Endothelial cell of umbilical vein (primary cell): ENCODE measurements around a stretch of chr20.

GRCh38 chr20:61492644-61493181 lies 240.7 kb downstream of the CDH4 start:
- PRO-cap: no peak
CAGE:
- cytosol, long polyA minus RNA: no peak
- cytosol, long polyA plus RNA: no peak
- long polyA plus RNA: no peak
- nucleus, long polyA minus RNA: no peak
- nucleus, long polyA plus RNA: no peak

- PRO-cap: no peak
CAGE:
- cytosol, long polyA minus RNA: no peak
- cytosol, long polyA plus RNA: no peak
- long polyA plus RNA: no peak
- nucleus, long polyA minus RNA: no peak
- nucleus, long polyA plus RNA: no peak
Observed at GRCh38 chr20:61602816-61603191, 350.7 kb downstream of the CDH4 start.

DNA sequence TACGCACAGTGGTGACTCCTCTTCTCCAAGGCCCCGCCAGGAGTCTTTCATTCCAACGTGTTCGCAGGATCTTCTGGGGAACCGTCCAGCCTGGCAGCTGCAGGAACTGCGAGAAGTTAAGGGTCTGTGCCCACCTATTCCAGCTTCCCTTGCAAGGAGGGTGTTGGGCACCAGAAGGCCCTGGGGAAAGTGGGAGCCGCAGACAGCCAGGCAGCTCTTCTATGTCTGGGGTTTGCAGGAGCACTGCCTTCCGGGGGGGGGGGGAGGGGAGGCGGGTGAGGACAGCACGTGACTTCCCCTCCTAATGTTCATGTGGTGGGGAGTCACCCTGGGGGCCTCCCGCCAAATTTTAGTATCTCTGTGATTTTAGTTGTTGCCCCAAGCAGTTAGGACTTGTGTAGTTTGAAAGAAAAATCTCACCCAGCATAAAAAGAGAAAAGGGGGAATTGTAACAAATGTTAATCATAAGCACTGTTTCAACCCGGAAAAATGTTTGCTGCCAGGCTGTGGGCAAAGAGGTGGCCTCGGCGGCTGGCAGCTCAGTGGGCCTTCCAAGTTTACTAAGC lies 2.2 kb upstream of the TAF4 start:
- PRO-cap: no peak
CAGE:
- cytosol, long polyA minus RNA: no peak
- cytosol, long polyA plus RNA: no peak
- long polyA plus RNA: no peak
- nucleus, long polyA minus RNA: no peak
- nucleus, long polyA plus RNA: no peak

- PRO-cap: no peak
CAGE:
- cytosol, long polyA minus RNA: no peak
- cytosol, long polyA plus RNA: no peak
- long polyA plus RNA: no peak
- nucleus, long polyA minus RNA: no peak
- nucleus, long polyA plus RNA: no peak
Observed at GRCh38 chr20:62129675-62130063, 7.4 kb downstream of the LSM14B start.

DNA sequence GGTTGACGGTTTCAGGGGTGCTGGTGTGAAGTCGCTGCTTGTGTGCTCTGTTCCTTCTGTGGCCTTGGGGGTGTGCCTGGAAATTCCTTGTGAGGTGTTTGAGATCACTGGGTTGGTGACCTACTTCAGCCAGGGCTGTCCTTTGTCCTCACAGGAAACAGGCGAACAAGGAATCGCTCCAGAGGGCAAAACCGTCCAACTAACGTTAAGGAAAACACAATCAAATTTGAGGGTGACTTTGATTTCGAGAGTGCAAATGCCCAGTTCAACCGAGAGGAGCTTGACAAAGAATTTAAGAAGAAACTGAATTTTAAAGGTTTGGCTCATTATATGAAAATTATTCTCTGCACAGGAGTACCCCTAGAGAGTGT lies 8.1 kb downstream of the LSM14B start:
- PRO-cap: no peak
CAGE:
- cytosol, long polyA minus RNA: no peak
- cytosol, long polyA plus RNA: no peak
- long polyA plus RNA: no peak
- nucleus, long polyA minus RNA: no peak
- nucleus, long polyA plus RNA: no peak

DNA sequence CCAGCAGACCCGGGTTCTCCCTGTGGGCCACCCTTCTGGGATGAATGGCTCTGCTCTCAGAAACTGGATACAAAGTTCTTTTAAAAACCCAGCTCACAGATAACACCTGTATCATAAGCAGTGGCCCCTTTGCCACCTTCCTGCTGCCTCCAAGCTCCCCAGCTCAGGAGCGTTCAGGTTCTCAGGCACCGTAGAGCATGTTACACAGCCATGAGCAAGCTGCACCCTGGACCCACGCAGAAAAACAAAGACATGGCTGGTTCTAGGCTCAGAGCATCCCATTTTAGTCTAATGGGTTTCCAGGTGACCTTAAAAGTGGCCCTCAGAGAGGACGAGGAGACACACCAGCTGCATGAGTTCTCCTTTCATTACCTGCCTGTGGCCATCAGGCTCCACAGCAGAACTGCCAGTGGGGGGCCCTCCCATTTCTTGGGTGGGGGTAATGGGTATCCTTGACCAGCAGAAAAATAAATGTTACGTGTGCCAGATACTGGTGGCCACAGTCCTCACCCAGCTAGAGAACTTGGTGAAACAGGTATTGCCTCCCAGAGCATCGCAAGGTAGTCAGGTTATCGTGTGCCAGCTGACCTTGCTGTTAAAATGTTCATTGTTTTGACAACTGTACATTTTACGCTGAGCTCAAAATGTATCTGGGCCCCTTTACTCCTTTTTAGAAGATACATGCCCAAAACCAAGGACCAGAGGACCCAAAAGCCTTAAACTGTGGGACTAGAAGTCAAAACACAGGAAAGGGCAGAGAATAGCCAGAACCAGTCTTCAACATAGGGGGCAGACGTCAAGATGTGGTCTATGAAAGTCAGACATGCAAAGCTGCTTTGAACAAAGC lies 7.4 kb downstream of the PSMA7 start:
- PRO-cap: no peak
CAGE:
- cytosol, long polyA minus RNA: no peak
- cytosol, long polyA plus RNA: no peak
- long polyA plus RNA: no peak
- nucleus, long polyA minus RNA: no peak
- nucleus, long polyA plus RNA: no peak

DNA sequence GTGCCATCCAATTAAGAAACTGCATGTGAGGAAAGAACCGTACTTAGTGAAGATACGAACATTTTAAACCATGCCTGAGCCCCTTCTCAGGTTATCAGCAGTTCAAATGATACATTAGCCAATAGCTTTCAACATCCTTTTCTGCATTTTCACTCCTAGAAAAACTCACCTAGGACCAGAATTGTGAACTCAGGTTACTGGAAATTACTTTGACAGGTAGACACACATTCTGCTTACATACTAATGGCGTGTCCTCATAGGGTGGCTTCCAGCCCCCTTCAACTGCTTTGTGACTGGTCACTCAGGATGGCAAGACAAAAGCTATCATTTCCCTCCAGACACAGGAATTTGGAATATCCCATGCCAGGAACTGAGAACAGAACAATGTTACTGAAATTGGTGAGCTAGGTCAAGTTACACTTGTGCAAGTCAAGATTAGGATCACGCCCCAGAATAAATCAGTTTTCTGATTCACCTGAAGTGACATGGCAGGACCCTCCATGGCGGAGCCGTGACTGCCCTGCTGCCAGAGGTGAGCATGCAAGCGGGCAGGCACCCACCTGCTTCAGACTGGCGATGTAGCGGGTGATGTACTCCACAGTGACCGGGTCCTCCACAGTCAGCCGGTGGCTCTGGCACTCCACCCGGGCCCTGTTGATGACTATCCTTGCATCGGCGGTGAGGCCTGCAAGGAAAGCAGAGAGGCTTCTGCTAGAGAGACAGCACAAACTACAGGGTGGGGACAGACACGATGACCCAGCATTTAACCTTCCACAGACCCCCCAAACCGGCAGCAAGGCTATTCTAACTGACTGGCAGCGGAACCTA lies 3.8 kb downstream of the PSMA7 start:
- PRO-cap: no peak
CAGE:
- cytosol, long polyA minus RNA: no peak
- cytosol, long polyA plus RNA: no peak
- long polyA plus RNA: no peak
- nucleus, long polyA minus RNA: no peak
- nucleus, long polyA plus RNA: no peak

DNA sequence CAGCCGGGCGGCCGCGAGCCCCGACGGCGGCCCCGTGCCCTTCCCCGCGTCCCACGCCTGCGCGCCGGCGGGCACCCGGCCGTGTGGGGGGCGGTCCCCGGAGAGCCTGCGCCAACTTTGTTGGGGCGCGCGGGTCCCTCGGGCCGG lies 302 bp downstream of the SS18L1 start:
- PRO-cap: no peak
CAGE:
- cytosol, long polyA minus RNA: no peak
- cytosol, long polyA plus RNA: no peak
- long polyA plus RNA: no peak
- nucleus, long polyA minus RNA: no peak
- nucleus, long polyA plus RNA: no peak

DNA sequence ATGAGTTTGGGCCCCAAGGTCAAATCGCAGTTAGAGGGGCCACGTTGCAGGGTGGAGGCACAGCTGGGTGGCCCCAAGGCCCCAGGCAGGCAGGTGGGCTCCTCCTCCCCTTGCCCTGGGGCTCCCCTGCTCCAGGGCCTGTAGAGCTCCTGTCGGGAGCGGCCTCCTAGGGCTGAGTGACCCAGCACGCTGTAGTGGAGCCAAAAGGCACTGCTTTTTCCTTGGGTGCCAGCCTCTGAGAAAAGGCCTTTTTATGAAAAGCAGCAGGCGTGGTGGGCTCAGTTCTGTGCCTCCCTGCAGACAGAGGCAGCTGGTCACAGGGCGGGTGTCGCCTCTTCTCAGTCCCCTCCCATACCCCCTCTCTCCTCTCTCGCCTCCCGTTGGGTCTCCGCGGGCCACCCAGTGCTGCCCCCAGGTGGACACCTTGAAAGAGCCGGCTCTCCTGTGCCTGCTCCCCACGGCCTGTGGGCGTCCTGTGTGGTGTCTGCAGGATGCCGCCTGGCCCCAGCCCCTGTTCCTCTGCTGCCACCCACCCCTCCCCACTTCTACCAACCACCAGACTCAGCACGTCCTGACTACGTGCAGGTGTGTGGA lies 13.2 kb downstream of the SS18L1 start:
- PRO-cap: no peak
CAGE:
- cytosol, long polyA minus RNA: no peak
- cytosol, long polyA plus RNA: no peak
- long polyA plus RNA: no peak
- nucleus, long polyA minus RNA: no peak
- nucleus, long polyA plus RNA: no peak

DNA sequence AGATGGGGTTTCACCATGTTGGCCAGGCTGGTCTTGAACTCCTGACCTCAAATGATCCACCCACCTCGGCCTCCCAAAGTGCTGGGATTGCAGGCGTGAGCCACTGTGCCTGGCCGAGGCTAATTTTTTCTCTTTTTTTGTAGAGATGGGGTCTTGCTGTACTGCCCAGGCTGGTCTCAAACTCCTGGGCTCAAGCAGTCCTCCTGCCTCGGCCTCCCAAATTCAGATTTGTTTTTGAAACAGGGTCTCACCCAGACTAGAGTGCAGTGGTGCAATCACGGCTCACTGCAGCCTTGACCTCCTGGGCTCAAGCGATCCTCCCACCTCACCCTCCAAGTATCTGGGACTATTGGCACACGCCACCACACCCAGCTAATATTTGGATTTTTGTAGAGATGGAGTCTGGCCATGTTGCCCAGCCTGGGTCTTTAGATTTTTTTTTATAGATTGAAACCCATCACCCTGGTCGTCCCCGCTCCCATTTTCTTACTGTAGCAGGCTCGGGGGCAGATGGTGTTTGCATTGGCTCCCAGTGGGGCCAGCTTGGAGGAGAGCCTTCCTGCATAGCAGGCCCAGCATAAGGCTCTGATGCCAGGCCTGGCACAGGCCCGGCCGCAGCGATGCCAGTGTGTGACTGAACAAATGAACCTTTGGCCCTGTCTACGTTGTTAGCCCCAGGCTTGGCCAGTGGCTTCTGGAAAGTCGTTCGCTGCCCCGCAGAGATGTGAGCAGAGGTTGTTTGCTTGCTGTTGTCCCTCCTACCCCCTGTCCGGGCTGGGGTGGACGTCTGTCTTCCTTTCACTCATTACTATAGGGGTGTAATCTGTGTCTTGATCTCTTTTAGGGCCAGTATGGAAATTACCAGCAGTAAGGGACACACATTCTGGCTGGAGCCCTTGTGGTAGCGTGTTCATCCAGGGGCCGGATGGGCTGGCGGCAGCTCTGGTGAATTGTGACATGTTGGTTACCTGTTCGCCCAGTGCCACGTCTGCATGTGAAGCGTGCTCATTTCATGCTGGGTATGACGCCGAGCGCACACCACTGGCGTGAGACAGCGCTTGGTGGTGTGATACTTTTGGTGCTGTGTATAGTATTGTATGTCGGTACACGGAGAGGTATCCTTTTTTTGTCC lies 4.1 kb upstream of the MTG2 start:
- PRO-cap: no peak
CAGE:
- cytosol, long polyA minus RNA: no peak
- cytosol, long polyA plus RNA: no peak
- long polyA plus RNA: no peak
- nucleus, long polyA minus RNA: no peak
- nucleus, long polyA plus RNA: no peak

GRCh38 chr20:62236673-62237243 lies 1.6 kb upstream of the OSBPL2 start:
- PRO-cap: no peak
CAGE:
- cytosol, long polyA minus RNA: no peak
- cytosol, long polyA plus RNA: no peak
- long polyA plus RNA: no peak
- nucleus, long polyA minus RNA: no peak
- nucleus, long polyA plus RNA: no peak

GRCh38 chr20:62274430-62275110 lies 28.2 kb upstream of the ADRM1 start:
- PRO-cap: no peak
CAGE:
- cytosol, long polyA minus RNA: no peak
- cytosol, long polyA plus RNA: no peak
- long polyA plus RNA: no peak
- nucleus, long polyA minus RNA: no peak
- nucleus, long polyA plus RNA: no peak

- PRO-cap: bidirectional peak, plus-strand start at chr20:62303741, minus-strand start at chr20:62303565
CAGE:
- cytosol, long polyA minus RNA: no peak
- cytosol, long polyA plus RNA: no peak
- long polyA plus RNA: no peak
- nucleus, long polyA minus RNA: no peak
- nucleus, long polyA plus RNA: no peak
Observed at GRCh38 chr20:62303274-62304390, 835 bp downstream of the ADRM1 start.

GRCh38 chr20:62362258-62362760 lies 4.8 kb downstream of the LAMA5 start:
- PRO-cap: no peak
CAGE:
- cytosol, long polyA minus RNA: no peak
- cytosol, long polyA plus RNA: no peak
- long polyA plus RNA: no peak
- nucleus, long polyA minus RNA: no peak
- nucleus, long polyA plus RNA: no peak

GRCh38 chr20:62367691-62368043 lies 555 bp upstream of the LAMA5 start:
- PRO-cap: unidirectional peak, minus-strand start at chr20:62367762
CAGE:
- cytosol, long polyA minus RNA: no peak
- cytosol, long polyA plus RNA: no peak
- long polyA plus RNA: no peak
- nucleus, long polyA minus RNA: no peak
- nucleus, long polyA plus RNA: no peak

DNA sequence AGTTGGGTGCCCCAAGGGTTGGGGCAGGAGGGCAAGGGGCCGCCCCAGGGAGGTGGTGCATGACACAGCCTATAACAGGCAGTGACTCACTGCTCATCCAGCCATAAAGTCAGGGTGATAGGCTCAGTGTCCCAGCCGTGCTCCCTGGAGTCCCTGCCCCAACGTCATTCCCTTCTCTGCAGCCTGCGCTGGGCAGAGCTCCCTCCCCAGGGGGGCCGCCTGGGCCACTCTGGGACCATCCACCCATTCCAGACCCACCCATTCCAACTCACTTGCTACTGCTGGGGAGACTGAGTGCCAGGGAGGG lies 13.9 kb upstream of the GATA5 start:
- PRO-cap: no peak
CAGE:
- cytosol, long polyA minus RNA: no peak
- cytosol, long polyA plus RNA: no peak
- long polyA plus RNA: no peak
- nucleus, long polyA minus RNA: no peak
- nucleus, long polyA plus RNA: no peak

DNA sequence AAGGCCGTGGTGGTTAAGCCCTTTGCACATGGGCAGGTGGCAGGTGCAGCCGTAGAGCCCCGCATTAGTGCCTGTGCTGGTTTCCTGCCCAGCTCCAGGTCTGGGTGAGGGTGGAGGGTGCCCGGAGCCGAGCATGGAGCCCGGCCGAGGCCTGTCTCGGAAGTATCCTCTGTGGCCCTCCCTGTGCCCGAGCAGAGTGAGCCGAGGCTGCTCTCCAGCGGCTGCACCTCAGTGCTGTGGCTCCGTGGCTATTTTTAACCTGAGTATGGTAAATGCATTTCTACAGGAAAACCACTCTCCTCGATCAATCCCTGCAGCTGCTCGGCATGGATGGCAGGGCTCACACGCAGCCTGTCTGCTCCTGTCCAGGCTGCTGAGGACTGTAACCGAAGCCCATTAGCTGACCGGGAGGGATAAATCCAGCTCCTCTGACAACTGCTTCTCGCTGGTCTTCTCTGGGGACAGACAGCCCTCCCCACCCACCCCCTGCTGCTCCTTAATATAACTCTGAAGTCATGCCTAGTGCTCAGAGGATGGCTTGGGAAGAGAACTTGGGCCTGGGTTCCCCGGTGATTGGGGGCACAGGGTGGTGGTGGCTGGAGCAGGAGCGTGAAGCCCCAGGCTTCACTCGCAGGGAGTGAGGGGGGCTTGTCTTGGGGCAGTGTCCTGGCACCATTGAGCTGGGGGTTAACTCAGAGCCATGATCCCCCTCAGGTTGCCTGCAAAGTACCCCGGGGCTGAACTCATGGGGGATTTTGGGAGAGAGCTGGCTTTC lies 36.5 kb upstream of the GATA5 start:
- PRO-cap: no peak
CAGE:
- cytosol, long polyA minus RNA: no peak
- cytosol, long polyA plus RNA: no peak
- long polyA plus RNA: no peak
- nucleus, long polyA minus RNA: no peak
- nucleus, long polyA plus RNA: no peak

- PRO-cap: no peak
CAGE:
- cytosol, long polyA minus RNA: no peak
- cytosol, long polyA plus RNA: no peak
- long polyA plus RNA: no peak
- nucleus, long polyA minus RNA: no peak
- nucleus, long polyA plus RNA: no peak
Observed at GRCh38 chr20:62574393-62574786, 67.9 kb upstream of the SLCO4A1 start.

DNA sequence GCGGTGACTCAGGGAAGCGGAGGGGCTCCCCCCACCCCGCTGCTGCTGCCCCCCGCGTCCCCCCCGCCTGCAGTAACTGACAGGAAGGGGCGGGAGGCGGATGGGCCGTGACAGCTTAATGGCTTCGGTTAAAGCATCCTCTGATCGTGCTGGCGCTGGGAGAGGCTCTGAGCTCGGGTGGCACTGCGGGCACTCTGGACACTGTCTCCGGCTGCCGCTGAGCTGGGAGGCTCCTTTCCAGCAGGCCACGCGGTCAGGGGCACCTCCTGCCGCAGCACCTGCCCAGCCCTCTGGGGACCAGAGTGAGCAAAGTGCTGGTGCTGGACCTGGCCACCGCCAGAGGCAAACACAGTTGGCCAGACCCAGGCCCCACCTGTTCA lies 38.5 kb upstream of the SLCO4A1 start:
- PRO-cap: bidirectional peak, plus-strand start at position 131 of the sequence, minus-strand start outside the sequence
CAGE:
- cytosol, long polyA minus RNA: no peak
- cytosol, long polyA plus RNA: no peak
- long polyA plus RNA: no peak
- nucleus, long polyA minus RNA: no peak
- nucleus, long polyA plus RNA: no peak

DNA sequence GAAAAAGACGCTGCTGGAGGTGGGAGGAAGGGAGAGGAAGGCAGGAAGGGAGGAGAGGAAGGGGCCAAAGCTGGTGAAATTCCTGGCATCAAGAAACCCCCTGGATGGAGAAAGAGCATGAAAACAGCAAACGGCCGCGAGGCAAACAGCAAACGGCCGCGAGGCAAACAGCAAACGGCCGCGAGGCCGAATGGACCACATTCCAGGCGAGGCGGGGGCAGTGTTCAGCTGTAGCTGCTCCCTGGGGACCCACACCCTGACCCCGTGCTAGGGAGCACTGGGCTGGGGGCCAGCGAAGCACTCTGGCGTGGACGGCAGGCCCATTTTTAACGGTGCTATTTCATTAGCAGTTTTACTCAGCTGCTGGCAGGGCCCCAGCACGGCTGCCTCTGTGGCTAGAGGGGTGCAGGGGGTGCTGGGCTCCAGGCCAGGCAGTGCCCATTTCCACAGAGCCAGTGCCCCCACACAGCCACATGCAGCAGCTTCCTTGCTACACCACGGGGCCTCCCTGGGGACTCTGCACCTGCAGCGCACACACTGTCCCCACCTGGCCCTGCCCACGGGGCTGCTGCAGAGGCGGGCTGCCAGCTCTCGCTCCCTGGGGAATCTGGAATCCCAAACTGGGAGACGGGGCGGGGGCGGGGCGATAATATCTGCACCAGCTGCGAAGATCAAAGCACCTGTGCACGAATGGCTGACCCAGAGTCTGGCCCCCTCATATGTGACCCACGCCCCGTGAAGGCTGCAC lies 35.7 kb upstream of the SLCO4A1 start:
- PRO-cap: no peak
CAGE:
- cytosol, long polyA minus RNA: no peak
- cytosol, long polyA plus RNA: no peak
- long polyA plus RNA: no peak
- nucleus, long polyA minus RNA: no peak
- nucleus, long polyA plus RNA: no peak